Paraaortic lymph node (tissue), 1 donor: ENCODE measurements around the gene EIF4A3.

DNA sequence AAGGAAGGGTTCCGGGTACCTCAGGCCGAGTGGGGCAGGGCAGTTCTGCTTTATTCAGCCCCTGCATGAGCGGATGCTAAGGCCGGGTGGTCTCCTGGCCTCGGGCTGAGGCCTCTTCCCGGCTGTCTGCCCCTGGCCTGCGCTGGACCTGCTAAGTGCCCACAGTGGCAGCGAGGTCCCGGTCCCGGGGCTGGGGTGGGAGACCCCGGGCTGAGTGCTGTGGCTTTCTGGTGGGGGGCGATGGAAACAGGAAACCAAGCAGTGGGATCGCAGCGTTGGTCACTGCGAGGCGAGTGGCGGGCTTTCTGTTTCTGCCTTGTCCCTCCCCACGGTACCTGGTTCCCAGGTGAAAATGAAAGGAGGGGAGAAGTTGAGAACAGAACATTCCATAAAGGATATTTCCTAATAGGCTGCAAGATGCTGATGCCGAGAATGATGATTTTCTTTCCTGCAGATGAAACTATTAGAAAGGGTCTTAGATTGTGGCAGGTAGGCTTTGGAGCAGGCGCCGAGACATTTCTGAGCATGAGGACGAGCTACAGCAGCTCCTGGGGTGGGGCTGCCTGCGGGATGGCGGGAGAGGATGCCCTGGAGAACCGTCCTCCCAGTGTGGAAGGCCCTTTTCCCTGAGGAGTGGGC is 11.8 kb downstream of the ENGASE start:
- PRO-cap, result no peak

DNA sequence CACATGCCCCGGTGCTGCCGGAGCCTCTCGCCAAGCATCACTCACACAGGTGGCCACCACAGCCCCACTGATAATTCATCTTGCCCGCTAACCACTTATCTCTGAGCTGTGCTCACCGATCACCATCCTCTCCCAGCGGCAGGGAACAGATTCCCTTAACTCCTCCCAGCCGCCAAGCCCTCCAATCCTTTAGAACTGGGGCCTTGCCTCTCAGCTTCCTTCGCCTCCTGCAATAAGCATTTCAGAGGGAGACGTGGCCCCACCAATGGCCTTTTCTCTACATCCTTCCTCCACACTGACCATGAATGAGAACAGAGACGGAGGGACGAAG is 222.1 kb downstream of the RBFOX3 start:
- PRO-cap, result no peak

- PRO-cap, result no peak
These were observed 47.2 kb upstream of the RBFOX3 start for GRCh38 chr17:79657844-79658561.

DNA sequence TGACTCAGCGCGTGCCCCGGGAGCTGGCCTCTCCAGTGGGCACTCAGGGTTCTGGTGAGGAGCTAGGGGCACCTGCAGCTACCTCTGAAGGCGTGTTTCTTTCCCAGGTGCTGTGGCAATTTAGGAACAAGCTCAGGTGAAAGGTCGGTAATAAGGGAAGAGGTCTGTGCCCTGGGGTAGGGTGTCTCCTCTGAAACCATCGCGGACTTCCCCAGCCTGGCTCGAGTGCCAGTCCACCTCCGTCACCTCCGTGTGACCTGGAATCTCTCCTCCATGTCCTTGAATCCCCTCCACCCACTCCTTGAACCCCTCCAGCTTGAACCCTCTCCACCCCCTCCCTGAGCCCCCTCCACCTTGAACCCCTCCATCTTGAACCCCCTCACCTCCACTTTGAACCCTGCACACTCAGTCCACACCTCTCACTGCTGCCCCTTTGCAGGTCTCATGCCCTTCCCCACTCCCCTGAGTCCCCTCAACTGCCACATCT is 51.6 kb upstream of the ENPP7 start:
- PRO-cap, result unidirectional peak, minus-strand start at position 208 of the sequence

DNA sequence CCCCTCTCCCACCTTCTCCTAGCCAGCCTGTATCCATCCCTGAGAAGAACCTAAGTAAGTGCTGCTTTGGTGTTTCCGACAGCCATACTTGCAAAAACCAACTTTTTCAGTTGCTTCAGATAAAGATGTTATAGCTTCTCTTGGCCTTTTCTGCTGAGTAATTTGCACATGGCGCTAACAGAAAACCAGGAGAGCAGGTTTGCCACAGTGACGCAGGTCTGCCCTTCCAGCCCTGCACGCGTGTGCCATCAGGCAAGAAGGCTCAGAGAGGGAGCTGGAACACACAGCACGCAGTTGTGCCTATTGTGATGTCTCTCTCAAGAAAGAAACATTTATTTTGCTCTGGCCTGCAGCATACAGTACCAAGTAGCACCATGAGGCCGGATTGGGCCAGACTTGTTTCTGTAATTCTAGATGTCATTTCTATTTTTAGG is 1.7 kb downstream of the CBX2 start:
- PRO-cap, result no peak

DNA sequence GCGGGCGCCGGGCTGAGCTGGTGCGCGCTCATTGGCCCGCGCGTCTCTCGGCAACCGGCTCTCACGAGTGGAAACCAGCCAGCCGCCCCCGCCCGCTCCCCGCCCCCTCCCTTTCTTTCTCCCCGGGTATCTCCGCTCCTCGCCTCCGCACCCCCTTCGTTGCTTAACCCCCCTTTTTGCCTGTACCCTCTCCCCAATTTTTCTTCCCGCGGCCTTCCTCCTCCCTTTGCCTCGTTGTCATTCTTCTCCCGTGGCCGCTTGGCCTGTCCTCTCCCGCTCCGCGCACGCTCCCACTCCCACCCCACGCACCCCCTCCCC is 13.4 kb upstream of the CBX8 start:
- PRO-cap, result no peak

GRCh38 chr17:79811367-79812020 is 14.6 kb upstream of the CBX8 start:
- PRO-cap, result no peak

GRCh38 chr17:79833703-79833829 is 5.7 kb downstream of the CBX4 start:
- PRO-cap, result no peak

DNA sequence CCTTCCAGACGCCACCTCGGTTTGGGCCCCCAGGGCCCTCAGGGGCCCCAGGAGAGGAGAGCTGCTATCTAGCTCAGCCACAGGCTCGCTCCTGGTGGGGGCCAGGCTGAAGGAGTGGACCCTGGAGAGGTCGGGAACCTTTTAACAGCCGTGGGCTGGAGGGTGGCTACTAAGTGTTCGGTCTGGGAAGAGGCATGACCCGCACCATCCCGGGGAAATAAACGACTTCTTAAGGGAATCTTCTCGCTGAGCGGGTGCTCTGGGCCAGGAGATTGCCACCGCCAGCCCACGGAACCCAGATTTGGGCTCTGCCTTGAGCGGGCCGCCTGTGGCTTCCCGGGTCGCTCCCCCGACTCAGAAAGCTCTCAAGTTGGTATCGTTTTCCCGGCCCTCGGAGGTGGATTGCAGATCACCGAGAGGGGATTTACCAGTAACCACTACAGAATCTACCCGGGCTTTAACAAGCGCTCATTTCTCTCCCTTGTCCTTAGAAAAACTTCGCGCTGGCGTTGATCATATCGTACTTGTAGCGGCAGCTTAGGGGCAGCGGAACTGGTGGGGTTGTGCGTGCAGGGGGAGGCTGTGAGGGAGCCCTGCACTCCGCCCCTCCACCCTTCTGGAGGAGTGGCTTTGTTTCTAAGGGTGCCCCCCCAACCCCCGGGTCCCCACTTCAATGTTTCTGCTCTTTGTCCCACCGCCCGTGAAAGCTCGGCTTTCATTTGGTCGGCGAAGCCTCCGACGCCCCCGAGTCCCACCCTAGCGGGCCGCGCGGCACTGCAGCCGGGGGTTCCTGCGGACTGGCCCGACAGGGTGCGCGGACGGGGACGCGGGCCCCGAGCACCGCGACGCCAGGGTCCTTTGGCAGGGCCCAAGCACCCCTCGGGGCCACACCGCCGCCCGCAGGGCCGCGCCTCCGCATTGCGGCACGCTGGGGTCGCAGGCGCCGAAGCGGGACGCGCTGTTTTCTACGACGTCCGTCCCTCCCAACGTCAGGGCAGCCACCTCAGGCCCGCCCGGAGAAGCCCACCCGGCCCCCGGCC is 3.6 kb upstream of the CBX4 start:
- PRO-cap, result no peak

- PRO-cap, result no peak
These were observed 5.7 kb upstream of the CBX4 start for GRCh38 chr17:79844761-79845580.

- PRO-cap, result no peak
These were observed 98.2 kb downstream of the TBC1D16 start for GRCh38 chr17:79937417-79938006.

- PRO-cap, result no peak
These were observed 34.8 kb downstream of the TBC1D16 start for GRCh38 chr17:80000925-80001303.

GRCh38 chr17:80023464-80024336 is 12.0 kb downstream of the TBC1D16 start:
- PRO-cap, result no peak

GRCh38 chr17:80146766-80147714 is at the start of gene EIF4A3:
Gene EIF4A3, minus strand, starts transcription at chr17:80147128.
- PRO-cap, result bidirectional peak, plus-strand start at chr17:80147411, minus-strand start at chr17:80147147

DNA sequence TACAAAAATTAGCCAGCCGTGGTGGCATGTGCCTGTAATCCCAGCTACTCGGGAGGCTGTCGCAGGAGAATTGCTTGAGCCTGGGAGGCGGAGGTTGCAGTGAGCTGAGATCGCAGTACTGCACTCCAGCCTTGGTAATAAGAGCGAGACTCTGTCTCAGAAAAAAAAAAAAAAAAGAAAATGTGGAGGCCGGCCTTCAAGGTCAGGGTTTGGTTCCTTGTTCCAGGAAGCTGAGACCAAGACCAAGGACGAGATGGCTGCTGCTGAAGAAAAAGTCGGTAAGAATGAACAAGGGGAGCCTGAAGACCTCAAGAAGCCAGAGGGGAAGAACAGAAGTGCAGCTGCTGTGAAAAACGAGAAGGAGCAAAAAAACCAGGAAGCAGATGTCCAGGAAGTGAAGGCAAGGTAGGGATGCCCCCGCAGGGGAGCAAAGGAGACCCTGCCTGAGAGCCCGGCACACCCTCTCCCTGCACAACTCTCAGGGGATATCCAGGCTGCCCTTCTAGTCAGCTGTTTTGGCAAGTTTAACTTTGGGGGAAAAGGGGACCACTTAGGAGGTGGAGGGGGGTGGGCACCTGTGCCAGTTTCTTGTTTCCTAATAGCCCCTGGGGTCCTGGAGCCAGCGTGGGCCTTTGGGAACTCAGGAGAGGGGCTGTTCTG is 28.9 kb downstream of the RNF213 start:
- PRO-cap, result no peak

DNA sequence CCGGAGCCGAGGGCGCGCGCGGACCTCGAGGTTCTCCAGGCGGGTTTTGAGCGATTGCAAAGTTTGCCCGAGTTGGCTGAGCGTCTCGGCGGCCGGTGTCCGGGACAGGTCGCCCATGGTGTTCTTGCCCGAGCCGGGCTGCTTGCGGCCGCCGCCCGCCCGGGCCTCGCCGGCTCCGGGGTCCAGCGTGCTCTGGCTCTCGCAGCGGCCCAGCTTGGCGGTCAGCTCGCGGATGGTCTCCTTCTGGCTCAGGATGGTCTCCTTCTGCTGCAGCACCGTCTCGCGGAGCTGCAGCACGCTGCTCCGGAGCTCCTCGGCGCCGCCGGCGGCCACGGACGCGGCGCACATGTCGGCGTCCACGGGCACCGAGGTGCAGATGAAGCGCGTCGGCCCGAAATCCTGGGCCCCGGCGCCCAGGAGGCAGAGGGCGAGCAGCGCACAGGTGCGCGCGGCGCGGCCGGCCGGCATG is 394 bp downstream of the NPTX1 start:
- PRO-cap, result no peak

DNA sequence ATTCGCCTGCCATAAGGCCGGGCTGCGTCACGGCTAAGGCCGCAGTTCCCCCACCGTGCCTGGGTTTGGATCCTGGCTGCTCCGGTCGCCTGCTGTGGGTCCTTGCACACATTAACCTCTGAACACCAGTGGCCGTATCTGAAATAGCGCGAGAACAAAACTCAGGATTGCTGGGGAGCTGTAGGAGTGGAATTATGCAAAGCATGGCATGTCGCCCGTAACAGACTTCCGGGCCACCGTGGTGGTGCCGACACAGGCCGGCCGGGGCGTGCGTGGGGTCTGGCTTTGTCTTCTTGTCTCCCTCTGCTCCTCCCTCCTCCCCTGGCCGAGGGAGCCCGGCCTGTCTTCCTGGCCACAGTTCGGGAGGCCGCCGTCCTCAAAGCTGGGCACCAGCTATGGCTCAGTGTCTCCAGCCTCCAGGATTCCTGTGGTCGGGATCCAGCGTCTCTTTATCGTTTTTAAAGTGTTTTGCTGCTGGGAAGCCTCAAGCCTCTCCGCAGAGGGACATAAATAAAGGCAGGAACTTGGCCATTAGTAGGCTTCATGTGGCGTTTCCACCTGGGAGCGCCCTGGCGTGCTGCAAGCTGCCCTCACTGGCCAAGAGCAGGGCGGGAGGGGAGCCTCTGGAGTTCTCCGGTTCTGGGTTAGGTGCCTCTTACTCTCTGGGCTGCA is 21.9 kb upstream of the NPTX1 start:
- PRO-cap, result no peak

DNA sequence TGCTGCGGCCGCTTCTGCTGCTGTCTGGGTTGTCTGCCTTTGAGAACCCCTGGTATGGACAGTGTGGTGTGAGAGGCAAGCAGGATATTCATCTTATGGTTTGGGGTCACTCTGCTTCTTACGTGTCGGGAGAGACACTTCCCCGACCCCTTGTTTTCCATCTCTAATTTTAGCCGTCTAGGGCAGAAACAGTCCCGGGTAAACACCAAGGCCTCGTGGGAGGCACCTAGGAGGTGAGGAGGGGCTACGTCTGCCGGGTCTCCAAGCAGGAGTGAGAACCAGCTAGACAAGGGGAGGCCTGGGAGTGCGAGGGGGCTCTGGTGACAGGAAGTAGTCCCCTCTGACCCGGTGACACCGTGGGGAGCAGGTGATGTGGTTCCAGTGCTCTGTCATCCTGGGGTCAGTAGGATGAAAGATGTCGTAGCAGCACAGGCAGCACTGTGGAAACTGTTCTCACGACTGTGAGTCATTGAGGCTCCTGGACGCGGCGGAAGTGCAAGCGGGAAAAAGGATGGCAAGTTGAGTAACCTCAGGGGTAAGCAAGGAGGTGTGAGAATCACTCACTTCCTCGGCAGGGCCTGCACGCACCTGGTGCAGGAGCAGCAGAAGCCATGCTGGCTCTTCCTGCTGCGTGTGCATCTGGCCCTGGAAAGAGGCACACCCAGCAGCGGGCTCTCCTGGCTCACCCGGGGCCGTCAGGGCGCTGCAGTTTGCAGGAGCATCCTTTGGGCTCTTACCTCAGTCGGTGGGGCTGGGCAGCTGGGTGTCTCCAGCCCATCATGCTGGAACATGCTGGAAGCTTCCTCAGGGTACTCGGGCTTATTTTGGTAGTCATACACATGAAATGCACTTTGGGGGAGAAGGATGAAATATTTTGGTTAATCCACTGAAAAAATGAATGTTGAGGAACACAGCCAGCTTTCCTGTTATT is 176.5 kb downstream of the RPTOR start:
- PRO-cap, result no peak

- PRO-cap, result no peak
These were observed 198.6 kb downstream of the RPTOR start for GRCh38 chr17:80743095-80743820.

GRCh38 chr17:80786341-80786800 is 205.3 kb upstream of the CHMP6 start:
- PRO-cap, result no peak